ENCODE data around the genes PRTFDC1, GAD2 and APBB1IP.

DNA sequence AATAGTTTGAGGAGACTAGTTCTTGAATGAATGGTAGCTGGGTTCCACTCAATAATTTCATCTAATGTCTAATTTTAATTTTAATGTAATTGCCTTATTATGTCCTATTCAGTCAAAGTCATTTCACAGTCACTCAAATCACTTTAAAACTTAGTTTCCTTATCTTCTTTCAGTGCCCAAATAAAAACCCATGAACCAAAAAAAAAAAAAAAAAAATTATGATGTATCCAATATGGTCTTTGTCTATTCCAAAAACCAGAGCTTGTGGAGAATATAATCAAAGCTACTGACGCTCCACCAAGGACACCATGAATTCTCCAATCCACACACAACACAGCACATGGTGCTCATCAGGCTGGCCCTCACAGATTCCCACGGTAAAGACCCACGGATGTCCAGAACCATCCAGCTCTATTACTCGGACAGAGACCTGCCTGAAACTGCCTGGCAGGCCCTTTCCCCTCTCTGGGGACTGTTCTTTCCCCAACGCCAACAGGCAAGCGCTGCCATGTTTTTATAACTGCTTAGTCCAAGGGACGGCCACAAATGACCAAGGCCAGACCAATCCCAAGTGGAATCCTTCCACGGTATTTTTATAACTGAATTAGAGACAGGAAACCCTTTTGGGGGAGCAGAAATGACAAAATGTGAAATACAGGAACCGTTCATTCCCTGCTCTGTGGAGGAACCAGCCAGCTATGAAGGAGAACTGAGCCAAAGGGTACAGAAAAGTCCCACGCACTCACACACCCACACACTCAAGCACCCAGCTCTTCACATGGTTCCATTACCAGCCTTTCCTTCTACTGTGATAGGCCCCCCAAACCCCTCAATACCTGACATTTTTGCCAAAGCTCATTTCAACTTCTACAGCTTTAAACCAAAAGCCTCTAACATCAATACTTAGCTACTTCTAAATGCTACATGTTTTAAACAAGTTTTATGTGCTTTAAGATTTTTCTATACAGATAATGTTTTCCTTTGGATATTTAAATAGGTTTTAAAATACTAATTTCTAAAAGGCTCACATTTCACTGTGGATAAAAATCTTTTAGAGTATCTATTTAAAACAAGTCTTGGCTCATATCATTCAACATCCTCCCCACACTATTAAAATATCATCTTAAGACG is 4.1 kb downstream of the PIP4K2A start:
- RRBS: no CpG with 5 or more reads among the region's 11 CpGs
CAGE:
- cytosol, long polyA plus RNA: no peak
- long polyA plus RNA: no peak
- nucleus, long polyA plus RNA: no peak

GRCh38 chr10:23099741-23100909 is 4.7 kb downstream of the MSRB2 start:
- RRBS: no CpG with 5 or more reads among the region's 9 CpGs
CAGE:
- cytosol, long polyA plus RNA: no peak
- long polyA plus RNA: no peak
- nucleus, long polyA plus RNA: no peak

GRCh38 chr10:23172956-23173752 is 19.0 kb upstream of the PTF1A start:
- RRBS: 3% methylated on average over 26 of the region's 68 CpGs
CAGE:
- cytosol, long polyA plus RNA: no peak
- long polyA plus RNA: no peak
- nucleus, long polyA plus RNA: no peak

- RRBS: 4% methylated on average over 9 of the region's 42 CpGs
CAGE:
- cytosol, long polyA plus RNA: no peak
- long polyA plus RNA: no peak
- nucleus, long polyA plus RNA: no peak
These were observed 6.7 kb downstream of the PTF1A start for GRCh38 chr10:23198746-23199351.

DNA sequence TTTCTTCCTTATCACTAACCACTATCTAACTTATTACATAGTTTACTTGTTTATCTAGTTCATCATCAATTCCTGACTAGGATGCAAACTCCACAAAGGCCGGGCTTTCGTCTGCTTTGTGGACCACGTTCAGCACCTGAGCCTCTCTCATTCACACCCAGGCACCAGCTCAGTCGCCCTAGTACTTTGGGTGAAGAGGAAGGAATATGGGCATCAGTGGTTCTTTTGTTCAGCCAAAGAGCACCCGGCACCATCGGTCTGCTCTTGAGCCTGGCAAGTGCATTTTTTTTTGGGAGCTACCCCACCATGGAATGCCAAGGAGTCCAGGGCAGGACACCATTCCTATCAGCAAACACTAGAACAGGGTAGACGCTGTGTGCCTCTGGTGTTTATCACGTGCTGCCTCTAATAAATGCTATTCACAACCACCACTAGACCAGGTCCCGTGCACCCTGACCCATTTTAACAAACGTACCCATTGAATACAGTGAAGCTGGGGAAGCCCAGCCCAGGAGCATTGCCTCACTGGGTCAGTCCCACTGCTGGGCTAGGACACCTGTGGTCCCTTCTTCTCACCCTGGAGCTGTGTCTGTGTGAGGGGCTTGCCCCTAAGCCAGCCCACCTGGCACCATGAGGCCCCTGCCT is 2.2 kb downstream of the C10orf67 start:
- RRBS: no CpG with 5 or more reads among the region's 10 CpGs
CAGE:
- cytosol, long polyA plus RNA: no peak
- long polyA plus RNA: no peak
- nucleus, long polyA plus RNA: no peak

DNA sequence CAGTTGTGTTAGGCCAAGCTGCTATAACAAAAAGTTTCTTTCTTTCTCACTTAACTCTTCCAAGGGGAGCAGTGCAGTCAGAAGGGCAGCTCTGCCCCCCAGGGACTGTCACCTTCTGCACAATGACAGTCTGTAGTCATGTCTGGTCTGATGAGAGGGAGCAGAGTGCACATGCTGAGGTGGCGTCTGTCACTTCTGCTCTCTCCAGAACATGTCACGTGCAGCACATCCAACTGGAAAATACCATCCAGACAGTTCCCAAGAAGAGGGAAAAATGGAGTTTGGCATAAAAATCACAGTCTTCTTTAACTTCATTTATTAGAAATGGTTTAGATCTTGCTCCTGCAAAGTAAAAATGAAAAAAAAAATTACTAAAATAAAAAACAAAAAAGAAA is 11.0 kb downstream of the OTUD1 start:
- RRBS: no CpG with 5 or more reads among the region's 2 CpGs
CAGE:
- cytosol, long polyA plus RNA: no peak
- long polyA plus RNA: no peak
- nucleus, long polyA plus RNA: no peak

GRCh38 chr10:24344068-24344948 is 135.4 kb downstream of the KIAA1217 start:
- RRBS: no CpG with 5 or more reads among the region's 7 CpGs
CAGE:
- cytosol, long polyA plus RNA: no peak
- long polyA plus RNA: no peak
- nucleus, long polyA plus RNA: no peak

DNA sequence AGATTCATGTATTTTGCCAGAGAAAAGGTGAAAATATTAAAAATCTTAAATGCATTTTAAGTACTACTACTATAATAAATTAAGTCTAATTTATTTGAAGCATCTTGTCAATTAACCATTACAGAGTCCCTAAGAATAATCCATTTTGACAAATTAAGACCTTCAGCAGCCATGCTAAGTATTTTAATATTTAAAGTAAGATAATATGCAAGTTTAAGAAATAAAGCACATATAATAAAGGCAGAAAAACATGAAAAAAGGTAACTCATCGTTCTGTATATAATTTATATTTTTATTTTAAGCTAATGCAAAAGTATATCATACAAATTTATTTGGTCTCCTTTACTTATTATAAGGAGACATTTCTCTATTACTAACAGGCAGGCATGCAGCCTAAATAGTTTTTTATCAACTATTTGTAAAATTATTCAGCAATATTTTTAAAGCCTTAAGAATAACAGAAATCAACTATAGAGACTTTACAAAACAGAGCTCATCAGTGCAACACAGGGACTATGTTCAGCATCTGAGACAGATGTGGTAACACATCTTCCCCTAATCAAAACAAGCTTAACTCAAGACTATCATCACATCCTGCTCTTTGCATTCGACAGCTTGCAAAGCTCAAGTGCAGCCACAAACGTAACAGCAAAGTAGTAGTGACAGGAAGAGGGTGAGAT is 101.8 kb downstream of the ARHGAP21 start:
- RRBS: no CpG with 5 or more reads among the region's 3 CpGs
CAGE:
- cytosol, long polyA plus RNA: no peak
- long polyA plus RNA: no peak
- nucleus, long polyA plus RNA: no peak

DNA sequence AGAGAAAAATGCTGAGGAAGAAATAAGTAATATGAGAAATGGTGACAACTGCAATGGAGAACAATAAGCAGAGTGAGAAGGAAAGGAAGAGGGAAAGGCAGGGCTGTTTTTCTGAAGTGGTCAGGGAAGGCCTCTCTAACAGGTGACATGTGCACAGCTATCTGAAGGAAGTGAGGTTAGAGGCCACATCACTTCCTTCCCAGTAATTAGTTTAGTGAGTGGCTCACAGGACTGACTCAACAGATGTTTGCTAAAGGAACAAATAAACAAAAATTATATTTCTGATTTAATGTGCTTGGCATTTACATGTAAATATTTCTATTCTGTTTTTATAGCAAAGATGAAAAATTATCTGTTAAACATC is 77.9 kb downstream of the ARHGAP21 start:
CAGE:
- cytosol, long polyA plus RNA: no peak
- long polyA plus RNA: no peak
- nucleus, long polyA plus RNA: no peak

DNA sequence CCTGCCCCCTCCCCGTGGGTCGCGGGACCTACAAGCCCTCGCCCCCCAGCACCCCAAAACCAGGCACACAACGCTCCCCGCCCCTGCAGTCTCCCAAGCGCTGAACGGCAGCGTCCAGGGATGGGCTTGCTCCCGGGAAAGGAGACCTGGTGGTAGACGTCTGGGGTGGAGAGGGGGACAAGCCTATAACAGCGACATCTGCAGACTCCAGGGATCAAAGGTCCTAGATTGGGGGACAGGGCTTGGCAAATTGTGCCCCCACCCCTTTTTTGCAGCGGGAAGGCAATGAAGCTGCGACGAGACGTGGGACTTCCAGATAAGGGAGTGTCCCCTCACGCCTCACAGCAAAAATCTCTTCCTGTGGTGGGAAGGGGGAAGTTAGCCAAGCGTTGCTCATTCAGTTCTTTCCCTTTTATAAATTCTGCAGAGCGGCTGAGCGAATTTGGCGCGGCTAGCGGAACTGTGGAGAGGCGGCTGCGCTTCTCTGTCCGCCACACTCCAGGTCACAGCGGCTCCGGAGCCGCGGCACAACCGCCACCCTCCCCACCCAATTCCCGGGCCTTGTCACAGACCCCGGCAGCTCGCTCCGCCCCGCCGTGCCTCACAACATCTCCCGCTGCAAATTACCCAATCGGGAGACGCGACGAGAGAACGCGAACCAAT is 540 bp upstream of the ARHGAP21 start:
- RRBS: 3% methylated on average over 5 of the region's 44 CpGs
CAGE:
- cytosol, long polyA plus RNA: no peak
- long polyA plus RNA: no peak
- nucleus, long polyA plus RNA: no peak

- RRBS: no CpG with 5 or more reads among the region's 11 CpGs
CAGE:
- cytosol, long polyA plus RNA: no peak
- long polyA plus RNA: no peak
- nucleus, long polyA plus RNA: no peak
These were observed 57.7 kb downstream of the PRTFDC1 start for GRCh38 chr10:24894612-24895292.

GRCh38 chr10:24952088-24952691 is at the start of gene PRTFDC1:
Gene PRTFDC1 (minus strand): TSS chr10:24952606.
- RRBS: 47% methylated on average over 16 of the region's 54 CpGs
CAGE:
- cytosol, long polyA plus RNA: no peak
- long polyA plus RNA: no peak
- nucleus, long polyA plus RNA: no peak

DNA sequence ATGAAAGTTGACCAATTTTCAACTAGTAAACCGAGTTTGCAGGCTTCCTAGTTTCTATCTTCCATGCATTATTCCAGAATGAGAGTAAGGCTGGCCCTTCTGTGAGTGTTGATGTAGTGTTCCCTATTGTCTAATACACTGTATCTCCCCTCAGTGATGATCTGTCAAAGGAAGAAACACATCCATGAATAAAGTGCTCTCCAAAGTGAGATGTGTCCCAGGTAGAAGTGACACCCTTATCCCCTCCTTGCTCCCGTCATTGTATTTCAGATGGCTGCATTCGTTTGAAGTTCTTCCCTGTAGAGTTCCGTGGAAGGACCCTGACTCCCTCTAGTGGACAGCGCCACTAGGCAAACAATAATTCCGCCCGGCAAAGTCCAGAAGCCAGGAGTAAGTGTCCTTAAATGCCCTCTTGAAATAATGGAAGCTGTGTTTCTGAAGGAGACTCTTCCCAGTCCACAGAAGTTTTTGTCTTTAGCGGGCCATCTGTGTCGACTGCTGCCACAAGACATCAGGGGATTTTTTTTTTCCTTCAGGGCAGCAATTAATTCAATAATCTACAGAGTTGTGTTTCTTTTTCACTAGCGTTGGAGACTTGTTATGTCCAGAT is 64.5 kb downstream of the THNSL1 start:
- RRBS: no CpG with 5 or more reads among the region's 10 CpGs
CAGE:
- cytosol, long polyA plus RNA: no peak
- long polyA plus RNA: no peak
- nucleus, long polyA plus RNA: no peak

DNA sequence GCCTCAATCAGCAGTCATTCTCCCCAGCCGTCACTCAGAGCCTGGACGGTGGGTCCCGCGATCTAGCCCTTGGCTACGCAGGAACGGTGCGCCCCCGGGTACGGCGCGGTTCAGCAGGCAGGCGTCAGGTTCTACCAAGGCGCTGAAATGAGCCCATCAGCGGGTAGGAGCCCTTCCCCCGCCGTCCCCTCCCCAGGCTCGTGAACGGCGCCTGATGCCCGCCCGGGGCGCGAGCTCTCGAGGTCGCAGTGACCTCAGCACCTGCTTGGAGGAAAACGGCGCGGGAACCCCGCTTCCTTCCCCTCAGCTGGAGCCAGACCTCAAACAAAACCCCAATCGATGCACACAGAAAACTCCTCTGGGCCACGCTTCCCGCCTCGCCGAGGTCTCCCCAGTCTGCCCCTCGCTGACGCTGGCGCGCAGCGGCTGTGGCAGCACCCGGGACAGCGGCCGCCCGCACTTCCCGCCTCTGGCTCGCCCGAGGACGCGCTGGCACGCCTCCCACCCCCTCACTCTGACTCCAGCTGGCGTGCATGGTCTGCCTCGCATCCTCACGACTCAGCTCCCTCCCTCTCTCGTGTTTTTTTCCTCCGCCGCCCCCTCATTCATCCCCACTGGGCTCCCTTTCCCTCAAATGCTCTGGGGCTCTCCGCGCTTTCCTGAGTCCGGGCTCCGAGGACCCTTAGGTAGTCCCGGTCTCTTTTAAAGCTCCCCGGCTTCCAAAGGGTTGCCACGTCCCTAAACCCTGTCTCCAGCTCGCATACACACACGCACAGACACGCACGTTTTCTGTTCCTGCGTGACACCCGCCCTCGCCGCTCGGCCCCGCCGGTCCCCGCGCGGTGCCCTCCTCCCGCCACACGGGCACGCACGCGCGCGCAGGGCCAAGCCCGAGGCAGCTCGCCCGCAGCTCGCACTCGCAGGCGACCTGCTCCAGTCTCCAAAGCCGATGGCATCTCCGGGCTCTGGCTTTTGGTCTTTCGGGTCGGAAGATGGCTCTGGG is at the start of gene GAD2:
Gene GAD2, plus strand, starts transcription at position 914 of the 1,003 bp plus-strand sequence.
- RRBS: 5% methylated on average over 10 of the region's 93 CpGs
CAGE:
- cytosol, long polyA plus RNA: no peak
- long polyA plus RNA: no peak
- nucleus, long polyA plus RNA: no peak

GRCh38 chr10:26437380-26438501 is at the start of gene APBB1IP:
Gene APBB1IP (plus strand): TSS chr10:26438341.
- RRBS: 5% methylated on average over 9 of the region's 39 CpGs
CAGE:
- cytosol, long polyA plus RNA: no peak
- long polyA plus RNA: no peak
- nucleus, long polyA plus RNA: no peak

- RRBS: no CpG with 5 or more reads among the region's 10 CpGs
CAGE:
- cytosol, long polyA plus RNA: no peak
- long polyA plus RNA: no peak
- nucleus, long polyA plus RNA: no peak
These were observed 117.7 kb downstream of the APBB1IP start for GRCh38 chr10:26555630-26556493.

- RRBS: 8% methylated on average over 2 of the region's 14 CpGs
CAGE:
- cytosol, long polyA plus RNA: no peak
- long polyA plus RNA: no peak
- nucleus, long polyA plus RNA: no peak
These were observed 60.0 kb upstream of the PDSS1 start for GRCh38 chr10:26637369-26638047.

DNA sequence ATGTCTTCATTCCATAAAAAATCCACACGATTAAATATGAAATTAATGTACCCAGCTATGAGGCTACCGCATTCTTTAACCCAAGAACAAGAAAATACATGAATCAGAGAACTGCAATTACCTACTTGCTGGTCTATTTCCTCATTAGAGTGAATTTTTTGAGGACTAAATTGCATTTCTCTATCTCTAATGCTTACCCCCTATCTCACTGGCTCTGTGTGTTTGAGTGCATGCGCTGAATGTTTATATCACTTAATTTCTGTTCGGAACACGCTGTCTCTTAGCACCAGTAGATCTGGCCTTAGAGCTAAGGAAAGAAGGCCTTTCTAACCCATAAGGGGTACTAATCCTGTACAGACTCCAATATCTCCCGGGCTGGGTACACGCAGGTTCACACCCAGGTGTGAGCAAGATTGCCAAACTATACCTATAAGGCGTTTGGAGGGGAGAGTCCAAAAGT is 874 bp upstream of the PDSS1 start:
- RRBS: 0% methylated on average over 1 of the region's 8 CpGs
CAGE:
- cytosol, long polyA plus RNA: no peak
- long polyA plus RNA: no peak
- nucleus, long polyA plus RNA: no peak

DNA sequence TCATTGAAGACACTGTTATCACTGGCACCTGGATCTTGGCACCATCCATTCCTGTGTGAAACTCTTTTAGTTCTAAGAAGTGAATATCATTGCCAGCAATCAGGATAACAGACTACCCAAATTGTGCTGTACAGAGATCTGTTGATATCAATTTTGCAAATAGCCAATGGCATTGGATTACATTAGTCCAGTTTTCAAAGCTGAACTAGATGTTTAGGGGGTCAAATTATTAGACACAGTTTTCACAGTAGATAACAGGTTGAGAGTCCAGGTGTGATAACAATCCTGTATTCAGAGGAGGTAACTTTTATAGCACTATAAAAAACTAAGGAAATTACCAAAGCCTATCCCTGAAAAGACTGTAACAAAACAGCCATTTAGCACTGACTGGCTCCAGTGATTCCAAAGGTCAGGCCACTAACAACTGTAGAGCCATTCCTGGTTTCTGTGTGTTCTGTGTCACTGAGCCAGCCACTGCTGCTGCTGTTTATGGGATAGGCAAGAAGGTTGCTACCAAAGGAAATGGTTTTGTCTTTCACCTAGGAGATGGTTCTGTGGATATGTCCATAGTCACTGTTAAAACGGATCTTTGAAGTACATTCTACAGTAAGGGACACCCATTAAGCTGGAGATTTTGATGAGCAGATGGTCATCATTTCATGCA is 17.2 kb downstream of the PDSS1 start:
- RRBS: no CpG with 5 or more reads among the region's 1 CpG
CAGE:
- cytosol, long polyA plus RNA: no peak
- long polyA plus RNA: no peak
- nucleus, long polyA plus RNA: no peak

DNA sequence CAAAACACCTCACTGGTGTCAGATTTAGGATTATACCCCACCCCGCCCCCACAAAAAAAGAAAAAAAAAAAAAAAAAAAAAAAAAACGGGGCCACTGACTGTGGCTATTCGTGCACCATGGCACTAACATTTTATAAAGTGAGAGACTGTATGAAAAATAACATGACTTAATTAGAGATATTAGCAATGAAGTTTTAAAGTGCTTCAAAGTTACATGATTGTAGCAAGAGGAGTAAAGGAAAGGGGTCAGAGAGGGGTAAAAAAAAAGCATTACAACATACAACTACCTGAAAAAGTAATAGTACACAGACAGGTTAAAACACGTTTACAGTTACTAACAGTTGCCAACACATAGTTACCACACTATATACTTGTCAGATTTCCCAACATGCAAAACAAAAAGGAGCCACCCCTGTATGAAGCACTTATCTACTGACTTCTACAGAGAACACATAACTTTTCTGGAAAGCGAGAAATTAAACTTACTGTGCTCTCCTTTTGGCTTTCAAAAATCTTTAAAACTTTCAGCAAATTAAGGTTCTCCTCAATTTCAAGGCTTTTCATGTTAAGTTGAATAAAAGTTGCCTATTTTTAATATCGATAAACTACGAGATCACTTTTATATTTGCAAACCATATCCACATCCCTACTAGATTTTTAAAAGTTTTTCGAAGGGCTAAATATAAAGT is 2.1 kb downstream of the ABI1 start:
- RRBS: no CpG with 5 or more reads among the region's 8 CpGs
CAGE:
- cytosol, long polyA plus RNA: no peak
- long polyA plus RNA: no peak
- nucleus, long polyA plus RNA: no peak

Measured in SK-N-SH (cell line).